Renal cortical epithelial cell (primary cell): ENCODE measurements around a stretch of chr19.

- RRBS, result 61% methylated on average over 1 of the region's 28 CpGs
These were observed 7.9 kb downstream of the ZBTB7A start for GRCh38 chr19:4058647-4059323.

DNA sequence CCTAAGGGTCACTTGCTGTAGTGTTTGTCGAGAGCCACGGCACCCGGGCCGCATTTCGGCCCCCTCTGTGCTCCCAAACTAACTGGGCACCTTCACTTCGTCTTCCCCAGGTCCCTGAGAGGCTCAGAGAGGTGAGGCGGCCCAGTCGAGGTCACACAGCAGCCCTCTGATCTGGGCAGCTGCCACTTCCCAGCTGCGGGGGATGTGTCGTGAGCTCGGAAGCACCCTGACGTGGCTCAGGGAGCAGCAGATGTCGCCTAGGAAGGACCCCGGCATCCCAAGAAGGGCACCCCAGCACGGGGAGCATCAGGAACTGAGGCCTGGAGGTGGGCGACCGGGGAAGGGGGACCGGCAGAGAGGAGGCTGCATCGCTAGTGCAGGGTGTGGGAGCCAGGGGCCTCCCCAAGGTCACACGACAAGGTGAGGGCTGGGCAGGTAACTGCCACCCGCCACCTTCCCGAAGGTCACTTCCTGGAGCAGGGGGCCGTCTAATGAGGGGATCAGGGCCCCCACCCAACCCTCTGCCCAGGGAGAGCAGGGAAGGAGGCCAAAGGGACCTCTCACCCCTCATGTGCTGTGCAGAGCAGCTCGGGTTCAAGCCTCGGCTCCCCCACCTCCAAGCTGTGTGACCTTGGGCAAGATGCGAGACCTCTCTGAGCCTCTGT, 6.2 kb downstream of the ZBTB7A start:
- RRBS, result 75% methylated on average over 7 of the region's 26 CpGs

- RRBS, result no CpG with 5 or more reads among the region's 32 CpGs
These were observed 4.6 kb downstream of the ZBTB7A start for GRCh38 chr19:4061911-4062623.

GRCh38 chr19:4078359-4078943, 11.8 kb upstream of the ZBTB7A start:
- RRBS, result no CpG with 5 or more reads among the region's 18 CpGs

DNA sequence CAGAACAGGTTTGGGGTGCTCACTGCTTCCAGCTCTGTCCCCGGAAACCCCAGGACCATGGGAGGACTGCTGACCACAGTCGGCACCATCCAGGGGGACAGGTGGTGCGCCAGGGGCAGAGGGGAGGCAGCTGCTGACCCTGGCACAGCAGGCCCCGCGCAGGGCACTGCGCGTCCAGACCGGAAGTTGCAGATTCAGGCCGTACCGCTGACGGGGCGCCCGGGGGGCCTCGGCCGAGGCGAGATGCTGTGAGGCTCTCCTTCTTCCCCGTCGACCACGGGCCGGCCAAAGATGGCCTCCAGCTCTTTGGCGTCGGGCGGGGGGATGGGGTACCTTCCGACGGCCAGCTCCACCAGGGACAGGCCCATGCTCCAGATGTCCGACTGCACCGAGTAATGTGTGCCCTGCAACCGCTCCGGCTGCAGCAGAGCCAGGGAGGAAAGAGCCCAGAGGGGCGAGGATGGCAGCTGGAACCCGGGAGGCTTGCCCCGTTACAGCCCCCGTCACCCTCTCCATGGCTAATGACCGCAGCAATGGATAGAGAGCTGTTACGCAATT, 24.8 kb downstream of the MAP2K2 start:
- RRBS, result 97% methylated on average over 12 of the region's 35 CpGs

DNA sequence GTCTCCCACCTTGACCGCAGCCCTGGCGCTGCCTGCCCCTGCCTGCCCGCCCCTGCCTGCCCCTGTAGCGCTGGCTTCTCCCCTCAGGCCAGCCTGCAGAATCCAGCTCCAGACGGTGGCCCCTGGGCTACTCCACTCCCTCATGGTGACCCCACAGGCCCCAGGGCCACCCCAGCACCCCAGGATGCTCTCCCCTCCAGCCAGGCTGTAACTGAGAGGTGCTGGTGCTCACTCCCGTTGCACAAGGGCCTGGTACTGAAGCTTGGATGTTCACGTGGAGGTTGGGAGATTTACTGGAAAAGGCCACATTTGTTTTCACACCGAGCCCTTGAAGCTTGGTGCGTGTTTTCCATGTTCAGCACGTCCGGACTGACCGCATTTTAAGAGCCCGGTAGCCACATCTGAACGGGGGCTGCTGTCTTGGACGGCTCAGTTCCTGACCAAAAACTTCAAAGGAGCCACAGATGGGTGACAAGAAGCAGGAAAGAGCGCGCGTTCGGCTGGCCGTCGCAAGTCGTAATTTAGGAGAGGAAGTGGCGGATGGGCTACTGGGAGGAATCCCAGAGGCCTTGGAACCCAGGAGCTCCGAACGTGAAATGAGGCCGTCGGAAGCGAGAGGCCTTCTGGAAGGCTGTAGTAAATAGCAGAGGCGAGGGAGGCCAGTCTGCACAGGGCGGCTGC, 11.2 kb downstream of the MAP2K2 start:
- RRBS, result no CpG with 5 or more reads among the region's 30 CpGs

DNA sequence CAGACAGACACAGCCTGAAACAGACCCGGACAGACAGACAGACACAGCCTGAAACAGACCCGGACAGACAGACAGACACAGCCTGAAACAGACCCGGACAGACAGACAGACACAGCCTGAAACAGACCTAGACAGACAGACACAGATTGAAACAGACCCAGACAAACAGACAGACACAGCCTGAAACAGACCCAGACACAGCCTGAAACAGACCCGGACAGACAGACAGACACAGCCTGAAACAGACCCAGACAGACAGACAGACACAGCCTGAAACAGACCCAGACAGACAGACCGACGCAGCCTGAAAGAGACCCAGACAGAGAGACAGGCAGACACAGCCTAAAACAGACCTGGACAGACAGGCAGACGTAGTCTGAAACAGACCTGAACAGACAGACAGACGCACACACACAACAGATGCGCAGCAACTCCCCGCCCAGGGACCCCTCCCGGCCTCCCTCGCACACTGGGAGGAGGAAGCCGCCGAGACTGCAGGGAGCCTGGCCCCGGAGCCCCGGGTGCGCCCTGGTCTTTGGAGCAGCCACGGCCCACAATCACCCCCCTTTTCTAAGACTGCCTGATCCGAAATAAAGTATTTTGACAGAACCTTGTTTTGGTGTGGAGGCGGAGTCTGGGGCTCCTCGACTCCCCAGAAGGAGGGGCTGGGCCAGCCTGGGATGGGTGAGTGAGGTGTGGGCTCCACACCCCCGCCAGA, 9.8 kb downstream of the SIRT6 start:
- RRBS, result 11% methylated on average over 6 of the region's 22 CpGs

DNA sequence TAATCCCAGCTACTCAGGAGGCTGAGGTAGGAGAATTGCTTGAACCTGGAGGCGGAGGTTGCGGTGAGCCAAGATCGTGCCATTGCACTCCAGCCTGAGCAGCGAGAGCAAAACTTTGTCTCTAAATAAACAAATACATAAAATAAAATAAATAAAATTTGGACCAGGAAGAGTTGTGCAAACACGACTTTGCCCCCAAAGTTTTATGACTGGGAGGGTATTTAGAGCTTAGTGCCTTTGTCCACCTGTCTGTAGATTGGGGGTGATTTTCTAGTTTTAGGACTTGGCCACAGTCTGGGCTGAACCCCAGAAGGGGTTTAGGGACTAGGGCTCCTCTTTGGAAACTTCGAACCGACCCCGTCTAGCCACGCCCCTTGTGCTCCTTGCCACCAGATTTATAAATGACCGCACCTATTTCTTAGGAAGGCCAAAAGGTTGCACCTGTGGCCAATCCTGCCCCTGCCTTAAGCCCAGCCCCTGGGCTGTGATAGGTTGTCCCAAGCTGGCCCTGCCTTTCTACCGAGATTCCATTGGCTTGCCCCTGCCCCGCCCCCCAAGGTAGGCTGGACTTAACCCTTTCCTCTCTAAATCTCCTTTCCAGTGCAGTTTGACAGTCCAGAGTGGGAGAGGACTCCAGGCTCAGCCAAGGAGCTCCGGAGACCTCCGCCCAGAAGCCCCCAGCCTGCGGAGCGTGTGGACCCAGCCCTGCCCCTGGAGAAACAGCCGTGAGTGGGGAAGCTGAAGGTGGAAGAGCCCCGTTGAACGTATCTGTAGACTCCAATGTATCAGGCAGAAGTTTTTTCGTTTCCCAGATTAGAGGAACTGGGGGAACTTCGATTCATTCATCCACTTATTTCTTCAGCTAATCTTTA, 5.3 kb downstream of the SHD start:
- RRBS, result no CpG with 5 or more reads among the region's 21 CpGs

- RRBS, result 1% methylated on average over 6 of the region's 28 CpGs
These were observed 25.9 kb downstream of the MPND start for GRCh38 chr19:4368969-4369864.

GRCh38 chr19:4391338-4391789, 9.0 kb downstream of the SH3GL1 start:
- RRBS, result no CpG with 5 or more reads among the region's 9 CpGs

DNA sequence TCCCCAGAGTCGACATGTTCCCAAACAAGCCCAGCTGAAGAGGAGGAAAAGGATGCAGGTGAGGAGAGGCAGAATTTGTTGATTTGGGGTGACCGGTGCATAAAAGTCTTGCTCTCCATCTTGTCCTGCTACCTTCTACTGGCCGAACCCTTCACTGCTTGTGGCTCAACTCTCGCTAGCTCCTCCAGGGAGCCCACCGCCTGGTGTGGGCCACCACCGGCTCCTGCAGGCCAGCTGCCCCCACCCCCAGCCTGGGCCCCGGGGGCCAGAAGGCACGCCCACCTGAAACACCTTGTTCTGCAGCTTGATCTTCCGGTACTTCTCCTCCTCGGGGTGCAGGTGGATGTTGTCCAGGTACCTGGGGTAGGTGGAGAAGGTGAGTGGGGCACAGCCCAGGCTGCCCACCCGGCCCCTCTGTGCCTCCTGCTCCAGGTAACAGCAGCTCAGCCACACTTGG, 10.3 kb downstream of the UBXN6 start:
- RRBS, result 89% methylated on average over 6 of the region's 11 CpGs

- RRBS, result no CpG with 5 or more reads among the region's 26 CpGs
These were observed 8.3 kb downstream of the UBXN6 start for GRCh38 chr19:4449026-4449918.

DNA sequence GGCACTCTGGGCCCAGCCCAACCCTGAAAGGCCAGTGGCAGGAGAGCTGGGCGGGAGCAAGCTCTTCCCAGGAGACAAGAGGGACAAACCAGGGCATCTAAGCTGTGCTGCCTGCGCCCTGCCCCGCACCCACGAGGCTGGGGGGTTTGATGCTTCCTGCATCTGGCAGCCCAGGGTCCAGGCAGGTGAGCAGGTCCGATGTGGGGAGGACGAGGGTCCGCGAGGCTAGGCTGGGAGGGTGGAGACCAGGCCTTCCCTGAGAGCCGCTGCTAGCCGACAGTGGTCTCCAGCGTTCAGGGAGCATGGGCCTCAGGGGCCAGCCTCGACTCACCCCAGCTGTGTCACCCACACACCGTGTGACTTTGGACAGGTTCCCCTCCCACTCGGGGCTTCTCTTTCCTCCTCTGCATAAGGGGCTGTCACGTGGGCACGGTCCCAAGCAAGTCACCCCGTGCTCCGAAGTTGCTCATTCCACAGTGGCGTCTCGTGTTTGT, 15.9 kb downstream of the PLIN4 start:
- RRBS, result no CpG with 5 or more reads among the region's 20 CpGs

DNA sequence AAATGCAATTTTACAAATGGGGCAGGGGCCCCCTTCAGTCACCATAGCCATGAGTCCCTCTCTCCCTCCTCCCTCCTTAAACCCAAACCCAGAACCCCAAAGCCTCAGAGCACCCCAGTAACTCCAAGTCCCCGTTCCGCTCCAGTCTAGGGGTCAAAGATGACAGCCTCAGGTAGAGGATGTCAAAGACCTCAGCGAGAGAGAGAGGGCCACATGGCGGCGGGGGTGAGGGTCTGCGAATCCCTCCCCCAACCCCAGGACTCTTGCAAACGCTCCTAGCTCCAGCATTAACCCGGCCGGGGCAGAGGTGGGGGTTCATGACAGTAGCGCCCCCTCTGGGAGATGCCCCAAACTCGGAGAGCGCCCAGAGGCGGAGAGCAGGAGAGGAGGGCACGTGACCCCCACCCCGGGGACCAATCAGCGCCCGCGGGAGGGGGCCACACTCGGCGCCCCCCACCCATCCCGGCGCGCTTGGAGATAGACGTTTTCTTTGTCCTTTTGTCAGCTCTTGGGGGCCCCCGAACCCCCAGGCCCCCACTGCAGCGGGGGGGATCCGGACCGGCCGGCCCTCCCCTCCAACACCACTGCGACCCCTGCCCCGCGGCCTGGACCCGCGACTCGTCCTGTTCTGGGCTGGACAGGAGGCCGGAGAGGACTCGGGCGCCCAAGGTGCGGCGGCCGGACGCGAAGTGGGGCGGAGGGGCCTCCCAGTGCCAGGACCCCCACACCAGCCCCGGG, 20.8 kb upstream of the SEMA6B start:
- RRBS, result 2% methylated on average over 21 of the region's 45 CpGs

DNA sequence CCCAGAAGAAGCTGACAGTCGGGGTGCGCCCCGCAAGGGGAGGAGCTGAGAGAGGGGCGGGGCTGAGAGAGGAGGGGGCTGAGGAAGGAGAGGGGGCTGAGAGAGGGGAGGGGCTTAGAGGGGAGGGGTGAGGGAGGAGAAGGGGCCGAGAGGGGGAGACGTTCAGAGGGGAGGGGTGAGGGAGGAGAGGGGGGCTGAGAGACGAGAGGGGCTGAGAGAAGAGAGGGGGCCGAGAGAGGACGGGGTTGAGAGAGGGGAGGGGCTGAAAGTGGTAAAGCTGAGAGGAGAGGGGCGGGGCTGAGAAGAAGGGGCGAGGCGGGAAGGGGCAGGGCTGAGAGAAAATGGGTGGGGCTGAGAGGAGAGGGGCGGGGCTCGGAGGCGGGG, 38.3 kb upstream of the SEMA6B start:
- RRBS, result no CpG with 5 or more reads among the region's 15 CpGs

GRCh38 chr19:4598176-4598605, 38.7 kb upstream of the SEMA6B start:
- RRBS, result no CpG with 5 or more reads among the region's 17 CpGs

- RRBS, result no CpG with 5 or more reads among the region's 31 CpGs
These were observed 15.3 kb downstream of the TNFAIP8L1 start for GRCh38 chr19:4654279-4655360.

DNA sequence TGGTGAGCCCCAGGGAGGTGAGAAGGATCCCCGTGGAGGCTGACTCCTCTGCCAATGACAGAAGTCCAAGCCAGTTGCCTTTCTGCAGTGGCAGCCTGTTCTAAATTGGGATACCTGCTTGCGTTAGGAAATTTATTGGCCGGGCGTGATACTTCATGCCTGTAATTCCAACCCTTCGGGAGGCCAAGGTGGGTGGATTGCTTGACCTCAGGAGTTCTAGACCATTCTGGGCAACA, 1.4 kb upstream of the MYDGF start:
- RRBS, result no CpG with 5 or more reads among the region's 5 CpGs

DNA sequence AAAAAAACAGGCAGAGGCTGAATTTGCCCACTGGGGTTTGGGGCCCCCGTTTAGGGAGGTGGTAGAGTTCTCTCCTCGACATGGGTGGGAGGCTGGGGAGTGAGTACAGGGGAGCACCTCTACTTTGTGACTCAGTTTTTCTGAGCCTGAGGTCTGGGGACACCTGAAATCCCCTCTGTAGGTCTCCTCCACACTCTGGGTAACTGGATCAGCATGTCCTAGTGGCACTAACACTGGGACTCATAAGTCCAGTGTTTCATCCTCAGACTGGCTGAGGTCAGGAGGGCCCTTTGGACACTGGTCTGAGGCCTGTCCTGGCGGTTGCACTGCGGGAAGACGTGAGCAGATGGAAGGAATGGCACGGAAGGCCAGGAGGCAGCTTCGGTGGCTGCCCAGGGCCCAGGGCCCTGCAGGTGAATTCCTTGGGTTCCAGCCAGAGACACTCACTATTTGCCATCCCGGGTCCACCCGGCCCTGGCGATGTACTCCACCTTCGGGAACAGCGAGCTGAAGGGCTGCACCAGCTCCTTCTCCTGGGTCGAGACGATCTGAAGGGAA, 26.5 kb downstream of the DPP9 start:
- RRBS, result no CpG with 5 or more reads among the region's 14 CpGs

DNA sequence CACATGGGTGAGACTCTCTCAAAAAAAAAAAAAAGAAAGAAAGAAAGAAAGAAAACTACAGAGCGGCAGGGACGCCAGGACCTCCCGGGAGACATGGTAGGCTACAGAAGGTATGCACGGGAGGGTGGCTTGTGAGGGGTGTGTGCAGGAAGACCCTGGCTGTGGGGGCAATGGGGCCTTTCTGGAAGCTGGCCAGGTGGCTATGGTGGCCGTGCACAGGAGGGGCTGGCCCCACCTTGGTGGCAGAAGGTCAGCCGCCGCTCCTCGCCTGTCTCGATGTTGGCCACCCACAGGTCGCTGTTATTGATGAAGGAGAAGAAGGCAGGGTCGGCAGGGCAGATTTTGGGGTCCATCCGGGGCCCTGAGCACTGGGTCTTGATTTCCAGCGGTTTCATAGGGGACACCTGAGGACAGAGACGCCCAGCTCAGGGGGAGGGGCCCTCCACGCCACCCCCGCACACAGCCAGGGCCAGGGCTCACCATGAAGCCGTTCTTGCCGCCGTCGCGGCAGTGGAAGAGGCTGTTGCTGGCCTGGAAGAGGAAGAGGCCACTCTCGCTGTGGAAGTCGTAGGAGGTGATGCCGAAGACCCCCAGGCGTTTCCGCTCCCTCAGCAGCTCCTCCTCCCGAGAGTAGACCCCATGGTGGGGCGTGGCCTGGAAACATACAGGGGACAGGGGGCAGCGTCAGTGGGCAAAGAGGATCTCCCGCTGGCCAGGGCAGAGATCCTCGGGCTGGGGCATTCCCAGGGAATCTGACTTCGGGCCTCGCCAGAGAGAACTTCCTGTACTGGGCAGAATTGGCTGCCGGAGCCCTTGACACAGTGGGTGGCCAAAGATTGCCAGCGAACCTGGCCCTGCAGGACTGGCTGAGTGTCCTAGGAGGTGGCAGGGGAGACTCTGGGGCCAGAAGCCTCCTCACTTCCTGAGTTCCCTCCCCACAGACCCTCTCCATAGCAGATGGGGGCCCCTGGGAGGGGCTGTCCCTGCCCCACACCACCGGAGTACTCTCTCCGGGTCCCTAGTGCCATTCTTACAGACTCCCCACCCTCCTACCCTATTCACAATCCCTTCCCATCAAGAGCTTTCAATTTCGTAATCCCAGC, 19.6 kb downstream of the DPP9 start:
- RRBS, result no CpG with 5 or more reads among the region's 38 CpGs